Thyroid gland (tissue), 7 donors: ENCODE data around the genes ZNF322, ZNF391 and ZNF184.

DNA sequence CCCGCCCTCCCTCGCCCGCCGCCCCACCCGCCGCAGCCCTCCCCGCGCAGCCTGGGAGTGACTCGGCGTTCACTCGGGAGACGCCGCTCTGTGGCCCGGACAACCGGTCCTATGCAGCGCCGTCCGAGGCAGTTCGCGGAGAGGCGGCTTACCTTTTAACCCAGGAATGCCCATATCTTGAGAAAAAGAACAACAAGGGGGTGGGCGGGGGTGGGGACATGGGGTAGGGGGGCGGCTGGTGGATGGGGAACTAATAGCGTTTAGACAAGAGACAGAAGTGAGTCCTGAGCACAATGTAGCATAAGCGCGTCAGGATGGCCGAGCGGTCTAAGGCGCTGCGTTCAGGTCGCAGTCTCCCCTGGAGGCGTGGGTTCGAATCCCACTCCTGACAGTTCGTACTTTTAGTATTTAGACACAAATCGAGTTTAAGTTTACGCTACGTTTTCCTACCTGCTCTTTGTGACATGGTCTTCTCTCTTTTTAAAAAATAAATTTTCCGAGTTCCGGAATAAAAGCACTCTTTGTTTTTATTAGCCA, 17.2 kb upstream of the HMGN4 start:
- PRO-cap, 2 experiments = peak in 2 of 2 experiments; most common plus-strand start position 68 of the sequence (in 2); most common minus-strand start position 157 of the sequence (in 1)
- RAMPAGE, long total RNA, 5 experiments = no peak in any of the 5 experiments

GRCh38 chr6:26553341-26553682, 15.1 kb downstream of the HMGN4 start:
- PRO-cap, 2 experiments = peak in 2 of 2 experiments; most common plus-strand start chr6:26553497 (in 2)
- RAMPAGE, long total RNA, 5 experiments = no peak in any of the 5 experiments

- PRO-cap, 2 experiments = peak in 2 of 2 experiments; most common plus-strand start chr6:26659885 (in 1); most common minus-strand start chr6:26659759 (in 2)
- RAMPAGE, long total RNA, 5 experiments = start-site peak on the minus strand in 5 of 5 experiments, at chr6:26659689-26659754 at its widest, 34 to 112 reads per replicate
Measured at GRCh38 chr6:26659133-26660463, at the start of gene ZNF322. Gene ZNF322, minus strand, starts transcription at chr6:26659746.

DNA sequence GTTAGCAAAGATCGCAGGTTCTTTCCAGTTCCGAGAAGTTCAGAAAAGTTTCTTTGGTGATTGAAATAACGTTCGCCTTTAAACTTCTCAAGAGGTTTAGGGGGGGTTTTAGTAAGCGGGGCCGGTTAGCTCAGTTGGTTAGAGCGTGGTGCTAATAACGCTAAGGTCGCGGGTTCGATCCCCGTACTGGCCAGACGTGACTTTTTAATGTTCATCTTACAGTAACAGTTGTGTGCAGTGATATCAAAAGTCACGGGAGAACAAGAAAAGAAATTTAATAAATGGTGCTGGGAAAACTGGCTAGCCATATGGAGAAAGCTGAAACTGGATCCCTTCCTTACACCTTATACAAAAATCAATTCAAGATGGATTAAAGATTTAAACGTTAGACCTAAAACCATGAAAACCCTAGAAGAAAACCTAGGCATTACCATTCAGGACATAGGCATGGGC, 96.9 kb upstream of the ZNF322 start:
- PRO-cap, 2 experiments = no peak in any of the 2 experiments
- RAMPAGE, long total RNA, 5 experiments = no peak in any of the 5 experiments

DNA sequence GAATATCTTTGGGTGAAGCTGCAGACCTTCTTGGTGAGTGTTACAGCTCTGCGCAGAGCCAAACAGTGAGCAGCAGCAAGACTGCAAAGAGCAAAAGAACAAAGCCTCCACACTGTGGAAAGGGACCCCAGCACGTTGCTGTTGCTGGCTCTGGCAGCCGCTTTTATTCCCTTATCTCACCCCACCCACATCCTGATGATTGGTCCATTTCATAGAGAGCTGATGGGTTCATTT, 176.6 kb downstream of the H2BC11 start:
- PRO-cap, 2 experiments = peak in 2 of 2 experiments; most common minus-strand start position 137 of the sequence (in 2)
- RAMPAGE, long total RNA, 5 experiments = no peak in any of the 5 experiments

- PRO-cap, 2 experiments = peak in 1 of 2 experiments; most common minus-strand start chr6:27133941 (in 1)
- RAMPAGE, long total RNA, 5 experiments = no peak in any of the 5 experiments
Measured at GRCh38 chr6:27133716-27134208, 919 bp downstream of the H2AC11 start.

GRCh38 chr6:27188299-27189241, 41.7 kb downstream of the H2AC12 start:
- PRO-cap, 2 experiments = peak in 2 of 2 experiments; most common plus-strand start chr6:27188642 (in 2); most common minus-strand start chr6:27188493 (in 2)
- RAMPAGE, long total RNA, 5 experiments = no peak in any of the 5 experiments

DNA sequence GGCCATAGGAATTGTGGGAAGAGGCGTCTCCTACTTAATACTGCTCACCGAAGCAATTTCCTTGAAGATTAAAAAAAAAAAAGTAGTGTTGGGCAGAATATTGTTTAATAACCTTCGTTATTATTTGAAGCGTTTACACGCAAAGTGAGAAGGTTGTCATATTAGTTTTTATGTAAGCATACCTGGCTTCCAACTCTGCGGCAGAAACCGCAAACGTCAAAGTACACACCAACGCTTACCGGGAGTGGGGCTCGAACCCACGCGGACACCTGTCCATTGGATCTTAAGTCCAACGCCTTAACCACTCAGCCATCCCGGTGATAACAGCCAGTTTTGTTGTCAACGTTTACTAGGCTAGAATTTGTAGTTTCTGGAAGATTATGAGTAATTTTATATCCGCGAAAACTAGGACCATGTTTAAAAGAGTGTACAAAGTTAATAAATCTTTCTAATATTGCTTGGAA, 17.1 kb upstream of the PRSS16 start:
- PRO-cap, 2 experiments = no peak in any of the 2 experiments
- RAMPAGE, long total RNA, 5 experiments = no peak in any of the 5 experiments

- PRO-cap, 2 experiments = no peak in any of the 2 experiments
- RAMPAGE, long total RNA, 5 experiments = no peak in any of the 5 experiments
Measured at GRCh38 chr6:27287948-27288898, 23.9 kb downstream of the POM121L2 start.

DNA sequence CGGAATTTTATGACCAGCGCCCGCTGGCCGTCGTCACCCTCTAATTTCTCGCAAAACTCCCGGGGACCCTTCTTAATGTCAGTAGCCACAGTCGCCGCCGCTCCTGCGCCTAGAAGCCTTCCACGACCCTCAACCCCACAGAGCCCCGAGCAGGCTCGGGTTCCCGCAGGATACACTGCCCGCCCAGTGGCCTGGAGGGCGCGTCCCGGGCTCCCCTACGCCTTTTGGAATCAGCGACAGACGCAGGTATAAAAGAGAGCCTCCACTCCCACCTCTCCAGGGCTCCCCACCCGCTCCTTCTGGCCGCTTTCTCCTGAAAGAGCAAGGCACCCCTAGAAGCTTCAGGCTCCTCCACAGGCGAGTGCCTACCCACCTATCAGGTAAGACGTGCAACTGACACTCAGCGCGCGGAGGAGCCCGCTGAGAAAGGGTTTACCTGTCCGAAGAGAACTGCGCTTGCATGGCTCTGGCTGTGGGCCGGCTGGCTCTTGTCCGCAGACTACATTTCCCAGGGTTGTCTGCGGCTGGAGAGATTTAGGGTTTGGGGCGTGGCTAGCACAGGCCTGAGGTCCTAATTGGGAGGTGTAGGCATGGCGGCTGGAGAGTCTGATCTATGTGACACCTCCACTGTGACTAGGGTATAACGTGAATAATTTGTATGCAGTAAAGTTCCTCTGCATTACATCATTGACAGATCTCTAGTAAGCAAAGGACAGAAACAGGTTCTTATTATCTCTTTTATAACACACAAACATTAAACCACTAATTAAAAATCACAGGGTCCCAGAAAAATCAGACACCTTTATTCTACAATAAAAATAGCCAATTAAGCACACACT, 13.6 kb upstream of the ZNF391 start:
- PRO-cap, 2 experiments = peak in 2 of 2 experiments; most common plus-strand start position 239 of the sequence (in 1); most common minus-strand start position 490 of the sequence (in 2)
- RAMPAGE, long total RNA, 5 experiments = start-site peak on the minus strand in 4 of 5 experiments, centred at positions 463 to 478 of the sequence, 34 to 292 reads per replicate

GRCh38 chr6:27388076-27389436, at the start of gene ZNF391:
Gene ZNF391, plus strand, starts transcription at chr6:27388759.
- PRO-cap, 2 experiments = peak in 1 of 2 experiments; most common plus-strand start chr6:27388795 (in 1); most common minus-strand start chr6:27388871 (in 1)
- RAMPAGE, long total RNA, 5 experiments = start-site peak on the plus strand in 3 of 5 experiments, at chr6:27388717-27389033 at its widest, 16 to 47 reads per replicate

DNA sequence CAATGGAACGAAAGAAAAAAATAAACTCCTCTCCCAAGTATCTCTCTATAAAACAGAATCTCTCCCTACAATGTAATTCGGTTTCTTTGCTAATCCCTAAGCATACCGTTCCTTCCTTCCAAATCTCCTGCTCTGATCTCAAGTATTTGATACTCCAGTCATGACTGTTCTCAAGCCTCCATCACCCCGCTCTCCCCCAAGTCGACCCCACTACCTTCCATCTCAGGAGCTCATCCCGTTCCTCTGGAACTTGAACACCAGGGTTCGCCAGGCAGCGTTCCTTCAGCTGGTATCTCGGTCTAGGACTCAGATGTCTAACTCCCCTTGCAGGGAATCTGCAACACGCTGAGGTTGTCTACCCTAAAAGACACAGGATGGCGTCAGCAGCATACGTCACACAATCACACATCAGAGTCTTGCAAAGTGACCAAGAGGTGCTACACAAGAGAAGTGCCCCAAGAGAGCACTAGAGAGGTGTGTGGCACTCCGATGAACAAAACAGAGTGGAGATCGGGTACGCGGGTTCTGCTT, 766 bp downstream of the ZNF184 start:
- PRO-cap, 2 experiments = peak in 1 of 2 experiments; most common plus-strand start position 444 of the sequence (in 1); most common minus-strand start position 300 of the sequence (in 1)
- RAMPAGE, long total RNA, 5 experiments = start-site peak on the minus strand in 1 of 5 experiments, centred at position 365 of the sequence, 8 reads per replicate

GRCh38 chr6:27472605-27473439, at the start of gene ZNF184:
Gene ZNF184, minus strand, starts transcription at chr6:27473105.
- PRO-cap, 2 experiments = peak in 2 of 2 experiments; most common plus-strand start chr6:27472831 (in 1); most common minus-strand start chr6:27472788 (in 1)
- RAMPAGE, long total RNA, 5 experiments = start-site peak on the plus strand in 2 of 5 experiments, at chr6:27473167-27473265 at its widest, 5 to 9 reads per replicate; start-site peak on the minus strand in 2 of 5 experiments, at chr6:27472873-27473122 at its widest, 32 to 49 reads per replicate

DNA sequence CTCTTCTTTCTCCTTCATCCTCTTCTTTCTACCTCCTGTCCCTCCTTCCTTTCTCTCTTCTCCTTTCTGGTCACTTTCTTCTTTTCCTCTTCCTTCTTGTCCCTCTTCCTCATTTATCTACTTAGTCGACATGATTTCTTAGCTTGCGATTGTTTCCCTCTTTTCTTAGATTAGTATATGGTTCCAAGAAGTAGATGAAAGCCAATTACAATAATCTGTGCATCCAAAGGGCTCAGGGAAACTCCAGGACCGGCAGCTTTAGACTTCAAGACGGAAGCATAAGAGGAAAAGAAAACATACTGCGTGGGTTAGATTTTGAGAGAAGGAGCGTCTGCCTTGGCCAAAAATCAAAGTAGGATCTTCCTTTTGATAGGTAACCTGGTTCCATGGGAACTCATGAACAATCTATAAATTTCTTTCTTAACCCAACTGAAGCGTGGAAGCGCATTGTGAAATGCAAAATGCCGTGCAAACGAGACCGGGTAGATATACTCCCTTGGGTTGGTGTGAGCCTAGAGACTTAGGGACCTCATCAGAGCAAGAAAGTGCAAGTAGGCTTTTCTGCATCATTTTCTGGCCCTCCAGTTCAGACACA, 5.0 kb upstream of the ZNF184 start:
- PRO-cap, 2 experiments = no peak in any of the 2 experiments
- RAMPAGE, long total RNA, 5 experiments = no peak in any of the 5 experiments

DNA sequence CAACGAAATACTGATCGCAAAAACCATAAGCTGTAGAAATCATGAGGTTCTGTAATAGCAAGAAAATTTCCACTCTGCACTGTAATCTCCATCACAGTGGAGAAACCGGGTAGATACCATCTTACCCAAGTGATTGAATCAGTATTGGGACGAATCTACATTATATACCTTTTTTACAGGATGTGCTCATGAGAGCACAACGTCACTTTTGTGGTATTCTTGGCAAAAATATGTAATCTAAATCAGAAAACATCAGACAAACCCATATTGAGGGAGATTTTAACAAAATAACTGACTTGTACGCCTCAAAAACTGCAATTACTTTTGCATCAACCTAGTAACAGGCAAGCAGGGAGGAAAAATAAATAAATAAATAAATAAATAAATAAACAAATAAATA, 6.9 kb upstream of the ZNF184 start:
- PRO-cap, 2 experiments = no peak in any of the 2 experiments
- RAMPAGE, long total RNA, 5 experiments = no peak in any of the 5 experiments

- PRO-cap, 2 experiments = no peak in any of the 2 experiments
- RAMPAGE, long total RNA, 5 experiments = no peak in any of the 5 experiments
Measured at GRCh38 chr6:27565634-27566909, 93.2 kb upstream of the ZNF184 start.

DNA sequence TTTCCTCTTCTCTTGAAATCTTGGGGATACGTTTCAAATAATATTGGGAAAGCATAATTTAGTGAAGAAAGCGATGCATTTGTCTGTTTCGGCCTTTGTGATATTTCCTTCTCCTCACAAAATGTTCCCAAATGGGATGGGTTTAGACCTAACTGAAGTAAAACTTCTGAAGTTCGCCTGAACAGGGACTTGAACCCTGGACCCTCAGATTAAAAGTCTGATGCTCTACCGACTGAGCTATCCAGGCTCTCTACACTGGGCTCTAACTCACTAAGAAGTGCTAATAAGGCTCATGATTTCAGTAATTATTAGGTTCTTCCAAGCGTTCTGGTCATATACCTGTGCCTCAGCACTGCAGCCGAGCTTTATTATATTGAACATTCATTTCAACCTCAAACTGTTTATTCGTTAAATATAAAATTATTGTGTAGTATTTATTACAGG, 118.8 kb upstream of the ZNF184 start:
- PRO-cap, 2 experiments = no peak in any of the 2 experiments
- RAMPAGE, long total RNA, 5 experiments = no peak in any of the 5 experiments

DNA sequence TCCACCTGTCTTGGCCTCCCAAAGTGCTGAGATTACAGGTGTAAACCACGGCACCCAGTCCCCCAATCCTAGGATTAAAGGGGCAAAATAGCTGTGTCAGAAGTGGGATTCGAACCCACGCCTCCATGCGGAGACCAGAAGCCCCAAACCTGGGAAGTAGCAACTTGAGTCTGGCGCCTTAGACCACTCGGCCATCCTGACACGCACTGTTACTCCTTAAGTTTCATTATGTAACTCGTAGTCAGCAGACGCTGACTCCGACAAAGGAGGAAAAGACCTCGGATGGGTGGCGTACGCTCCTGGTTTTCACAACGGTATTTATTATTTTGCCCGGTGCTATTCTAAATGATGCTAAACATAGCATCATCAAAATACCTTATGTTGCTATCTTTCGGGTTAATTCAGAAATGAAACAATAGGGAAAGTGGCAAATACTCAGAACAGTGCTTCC, 129.6 kb upstream of the ZNF184 start:
- PRO-cap, 2 experiments = no peak in any of the 2 experiments
- RAMPAGE, long total RNA, 5 experiments = no peak in any of the 5 experiments

DNA sequence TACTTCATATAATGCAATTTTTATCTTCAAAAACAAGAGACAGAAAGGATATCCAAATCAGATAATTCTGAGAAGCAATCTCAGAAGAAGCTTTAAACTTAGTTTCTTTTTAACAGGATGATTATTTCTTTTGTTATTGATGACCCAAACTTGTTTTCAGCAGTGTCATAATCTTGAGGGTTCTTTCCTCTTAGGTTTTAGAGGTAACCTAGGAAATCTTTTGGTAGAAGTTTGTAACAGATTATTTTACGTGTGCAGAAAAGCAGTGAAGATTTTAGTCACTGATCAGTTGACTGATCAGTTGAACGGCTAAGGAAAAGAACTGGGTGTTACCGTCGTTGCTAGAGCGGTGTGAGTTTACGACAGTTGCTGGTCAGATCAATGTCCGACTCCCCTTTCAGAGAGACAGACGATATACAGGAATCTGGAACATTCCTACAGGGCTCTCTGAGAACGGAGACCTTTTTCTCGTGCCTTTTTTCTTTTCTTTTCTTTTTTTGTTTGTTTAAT, 132.0 kb upstream of the ZNF184 start:
- PRO-cap, 2 experiments = no peak in any of the 2 experiments
- RAMPAGE, long total RNA, 5 experiments = no peak in any of the 5 experiments

- PRO-cap, 2 experiments = no peak in any of the 2 experiments
- RAMPAGE, long total RNA, 5 experiments = no peak in any of the 5 experiments
Measured at GRCh38 chr6:27726600-27726979, 81.1 kb downstream of the H2BC13 start.